Measurements from ENCODE around the genes NT5DC1, TSPYL4 and ROS1.

DNA sequence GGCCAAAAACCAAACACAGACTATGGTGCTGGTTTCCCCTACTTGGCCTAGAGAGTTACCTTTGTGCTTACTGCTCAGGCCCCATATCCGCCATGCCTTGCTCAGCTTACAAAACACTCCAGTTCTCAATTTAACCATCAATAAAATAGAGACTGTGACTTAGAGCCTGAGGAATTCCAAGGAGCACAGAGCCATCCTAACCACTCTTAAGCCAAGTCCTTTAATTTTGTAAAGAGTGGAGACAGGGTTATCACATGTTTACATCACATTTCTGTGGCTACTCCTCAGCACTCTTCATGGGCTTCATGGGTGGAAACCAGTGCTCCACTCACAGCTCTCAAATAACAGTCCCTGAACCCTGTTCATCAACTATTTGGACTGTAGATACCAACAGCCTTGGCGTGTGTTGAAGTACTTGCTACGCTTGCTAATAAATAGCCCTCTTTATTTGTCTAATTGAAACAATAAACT is 32.0 kb downstream of the LAMA4 start:
- PRO-cap, result no peak

DNA sequence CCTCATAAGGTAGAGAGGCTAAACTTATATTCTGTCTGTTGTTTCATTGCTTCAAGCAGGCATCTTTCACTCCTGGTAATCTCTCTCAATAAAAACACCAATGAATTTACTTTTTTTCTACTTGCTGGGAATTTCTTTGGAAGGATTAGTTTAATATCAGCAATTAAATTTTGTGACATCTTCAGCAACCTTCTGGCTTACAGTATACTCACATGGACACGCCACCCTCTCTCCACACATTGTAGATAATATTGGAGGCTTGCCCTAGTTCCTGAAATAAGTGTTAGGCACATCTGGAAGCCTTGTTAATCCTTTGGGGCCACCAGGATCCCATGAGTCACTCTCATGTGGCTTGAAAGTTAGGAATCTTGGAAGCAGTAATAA is 20.7 kb downstream of the LAMA4 start:
- PRO-cap, result no peak

- PRO-cap, result no peak
Observed at GRCh38 chr6:112268003-112268371, 13.6 kb upstream of the LAMA4 start.

DNA sequence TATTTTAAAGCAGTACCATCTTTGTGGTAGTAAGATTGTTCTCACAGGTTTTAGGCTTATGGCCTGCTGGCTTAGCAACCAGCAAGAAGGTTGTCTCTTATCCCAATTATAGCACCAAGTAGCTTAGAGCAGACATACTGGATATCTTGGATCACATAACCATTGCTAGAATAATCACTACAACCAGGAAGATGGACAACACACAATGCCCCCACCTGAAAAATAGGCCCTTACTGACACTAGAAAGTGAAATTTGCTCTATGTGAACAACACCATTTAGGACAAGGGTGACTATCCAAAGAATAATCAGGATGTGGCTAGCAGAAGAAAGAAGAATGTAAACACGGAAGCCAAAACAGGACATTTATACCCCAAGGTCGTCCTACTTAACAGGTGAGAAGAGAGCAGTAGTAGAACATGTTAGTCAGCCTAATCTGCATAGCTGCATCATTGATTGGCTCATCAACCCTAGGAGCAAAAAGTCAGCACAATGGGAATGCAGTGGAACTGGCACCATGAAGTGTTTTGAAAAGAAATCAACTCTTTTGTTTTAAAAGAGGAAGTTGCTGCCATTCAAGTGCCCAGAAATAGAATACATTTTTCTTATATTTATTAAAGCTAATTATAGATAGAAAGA is 172.7 kb upstream of the MARCKS start:
- PRO-cap, result no peak

- PRO-cap, result no peak
Observed at GRCh38 chr6:113786134-113786603, 71.0 kb upstream of the MARCKS start.

GRCh38 chr6:113859307-113859450 is 2.0 kb downstream of the MARCKS start:
- PRO-cap, result no peak

GRCh38 chr6:114427973-114428528 is 85.2 kb upstream of the HS3ST5 start:
- PRO-cap, result no peak

DNA sequence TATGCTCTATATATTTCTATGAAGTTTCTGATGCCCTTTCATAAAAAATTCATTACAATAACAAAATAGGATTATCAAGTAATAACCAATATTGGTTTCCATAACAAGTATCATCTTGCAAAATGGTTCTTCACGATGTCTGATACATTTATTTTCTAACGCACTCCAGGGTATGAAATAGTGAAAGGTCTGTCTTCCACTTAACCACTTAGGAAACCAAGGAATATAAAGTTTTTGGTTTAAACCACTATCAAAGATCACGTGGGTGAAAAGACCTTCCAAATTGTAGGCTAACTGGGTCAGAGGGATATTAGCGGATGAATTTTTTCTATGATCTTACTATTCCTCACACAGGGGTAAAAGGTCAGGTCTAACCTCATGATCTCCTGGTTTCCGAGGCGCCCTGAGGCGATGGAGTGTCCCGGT is 523 bp upstream of the NT5DC1 start:
- PRO-cap, result no peak

DNA sequence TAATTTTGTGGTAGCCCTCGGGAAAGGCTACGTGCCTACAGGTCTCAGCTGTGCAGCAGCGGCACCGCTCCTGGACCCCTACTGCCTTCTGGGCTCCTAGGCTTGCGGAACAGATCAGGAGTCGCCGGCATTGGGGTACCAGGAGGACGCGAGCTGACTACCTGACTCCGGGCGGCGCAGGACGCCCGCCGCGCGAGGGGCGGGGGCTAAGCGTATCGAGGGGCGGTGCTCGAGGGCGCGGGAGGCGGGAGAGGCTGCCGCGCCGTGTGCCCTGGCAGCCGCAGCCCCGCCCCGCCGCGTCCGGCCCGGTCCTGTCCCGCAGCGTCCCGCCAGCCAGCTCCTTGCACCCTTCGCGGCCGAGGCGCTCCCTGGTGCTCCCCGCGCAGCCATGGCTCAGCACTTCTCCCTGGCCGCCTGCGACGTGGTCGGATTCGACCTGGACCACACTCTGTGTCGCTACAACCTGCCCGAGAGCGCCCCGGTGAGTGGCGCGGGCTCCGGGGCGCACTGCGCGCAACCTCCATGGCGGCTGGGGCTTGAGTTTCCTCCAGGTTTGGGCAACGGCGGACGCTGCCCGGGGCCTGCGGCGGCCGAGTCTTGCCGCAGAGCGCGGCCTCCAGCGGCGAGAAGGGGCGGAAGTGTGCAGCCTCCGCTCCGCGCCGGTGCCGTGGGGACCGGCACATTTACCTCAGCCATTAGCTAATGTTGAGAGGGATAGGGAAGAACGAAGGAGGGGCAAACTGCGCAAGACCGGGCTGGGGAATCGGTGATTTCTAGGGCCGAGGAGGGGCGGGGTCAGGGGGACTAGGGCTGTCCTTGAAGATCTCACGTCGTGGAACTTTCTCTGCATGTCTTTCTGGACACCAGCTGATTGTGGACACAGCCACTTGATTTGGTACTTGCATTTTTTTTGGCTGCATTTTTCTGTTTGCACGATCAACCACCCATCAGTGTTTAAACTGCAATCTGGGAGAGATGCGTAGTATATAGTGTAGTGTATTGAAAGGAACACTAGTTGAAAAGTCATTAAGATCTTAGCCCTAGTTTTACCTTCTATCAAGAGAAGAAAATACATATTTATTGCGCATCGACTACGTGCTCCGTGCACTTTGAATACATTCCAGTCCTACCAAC is at the start of gene NT5DC1:
Gene NT5DC1, plus strand, starts transcription at position 311 of the 1,134 bp plus-strand sequence.
- PRO-cap, result bidirectional peak, plus-strand start at position 314 of the sequence, minus-strand start at position 183 of the sequence; bidirectional peak, plus-strand start at position 705 of the sequence, minus-strand start at position 704 of the sequence; bidirectional peak, plus-strand start at position 836 of the sequence, minus-strand start at position 746 of the sequence

- PRO-cap, result bidirectional peak, plus-strand start at chr6:116254242, minus-strand start at chr6:116254071
Observed at GRCh38 chr6:116253295-116254347, at the start of gene TSPYL4. Gene TSPYL4 (minus strand): TSS chr6:116254075.

DNA sequence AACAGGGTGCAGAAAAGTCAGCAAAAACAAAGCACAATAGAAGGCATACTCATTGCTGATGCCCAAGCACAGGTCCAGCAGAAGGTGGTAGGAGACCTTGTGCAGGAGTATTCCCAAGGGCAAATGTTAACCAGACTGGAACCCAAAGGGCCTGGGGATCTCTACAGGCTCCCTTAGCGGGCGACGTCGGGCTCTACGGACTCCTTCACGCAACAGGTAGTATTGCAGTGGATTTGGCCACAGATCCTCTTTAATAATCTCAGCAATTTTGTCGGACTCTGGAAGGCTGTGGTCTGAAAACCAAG is 1.4 kb downstream of the TSPYL1 start:
- PRO-cap, result no peak

DNA sequence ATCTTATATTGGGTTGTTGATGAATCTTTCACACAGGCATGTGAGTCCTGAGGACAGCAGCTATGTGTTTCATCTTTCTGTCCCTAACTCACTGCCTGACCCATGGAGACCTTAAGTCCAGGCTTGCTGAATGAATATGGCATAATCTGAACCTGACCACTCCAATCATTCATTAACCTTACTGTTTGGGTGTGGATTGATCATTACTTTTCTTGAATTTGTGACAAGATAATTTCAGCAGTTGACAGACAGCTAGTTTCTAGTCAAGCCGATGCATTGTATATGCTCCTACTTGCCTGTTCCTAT is 27.3 kb upstream of the TSPYL1 start:
- PRO-cap, result no peak

GRCh38 chr6:117303259-117303663 is 37.9 kb downstream of the VGLL2 start:
- PRO-cap, result no peak

- PRO-cap, result no peak
Observed at GRCh38 chr6:117425862-117426137, at the start of gene ROS1. Gene ROS1 (minus strand): TSS chr6:117425942.

DNA sequence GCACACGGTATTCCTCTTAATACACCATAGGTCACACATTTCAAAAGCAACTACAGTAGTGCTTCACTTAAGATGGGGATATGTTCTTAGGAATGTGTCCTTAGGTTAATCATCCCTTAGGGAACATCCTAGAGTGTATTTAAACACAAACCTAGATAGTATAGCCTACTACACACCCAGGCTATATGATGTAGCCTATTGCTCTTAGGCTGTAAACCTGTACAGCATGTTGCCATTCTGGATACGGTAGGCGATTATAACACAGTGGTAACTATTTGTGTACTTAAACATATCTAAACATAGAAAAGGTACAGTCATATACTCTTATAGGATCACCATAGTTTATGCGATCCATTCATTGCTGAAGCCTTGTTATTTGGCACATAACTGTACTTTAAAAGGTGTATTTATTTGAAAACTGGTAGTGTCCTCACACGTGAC is 911 bp upstream of the GOPC start:
- PRO-cap, result no peak

DNA sequence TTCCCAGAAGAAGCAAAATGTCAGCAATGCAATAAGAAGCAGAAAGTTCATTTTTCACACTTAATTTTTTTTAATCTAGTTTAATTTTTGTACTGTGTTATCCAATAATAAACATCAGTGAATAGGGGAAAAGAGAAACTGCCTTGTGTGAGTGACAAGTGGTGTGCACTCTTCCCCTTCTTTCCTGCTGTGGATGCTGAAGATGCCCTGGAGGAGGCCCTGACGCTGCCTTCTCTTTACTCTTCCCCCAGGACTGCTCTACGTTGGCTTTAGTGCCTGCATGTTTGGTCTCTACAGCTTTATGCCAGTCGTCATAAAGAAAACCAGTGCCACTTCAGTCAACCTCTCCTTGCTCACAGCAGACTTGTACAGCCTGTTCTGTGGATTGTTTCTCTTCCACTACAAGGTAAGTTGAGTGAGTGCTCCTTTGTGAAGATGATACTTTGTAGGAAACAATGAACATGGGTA is 263.1 kb upstream of the PLN start:
- PRO-cap, result no peak

DNA sequence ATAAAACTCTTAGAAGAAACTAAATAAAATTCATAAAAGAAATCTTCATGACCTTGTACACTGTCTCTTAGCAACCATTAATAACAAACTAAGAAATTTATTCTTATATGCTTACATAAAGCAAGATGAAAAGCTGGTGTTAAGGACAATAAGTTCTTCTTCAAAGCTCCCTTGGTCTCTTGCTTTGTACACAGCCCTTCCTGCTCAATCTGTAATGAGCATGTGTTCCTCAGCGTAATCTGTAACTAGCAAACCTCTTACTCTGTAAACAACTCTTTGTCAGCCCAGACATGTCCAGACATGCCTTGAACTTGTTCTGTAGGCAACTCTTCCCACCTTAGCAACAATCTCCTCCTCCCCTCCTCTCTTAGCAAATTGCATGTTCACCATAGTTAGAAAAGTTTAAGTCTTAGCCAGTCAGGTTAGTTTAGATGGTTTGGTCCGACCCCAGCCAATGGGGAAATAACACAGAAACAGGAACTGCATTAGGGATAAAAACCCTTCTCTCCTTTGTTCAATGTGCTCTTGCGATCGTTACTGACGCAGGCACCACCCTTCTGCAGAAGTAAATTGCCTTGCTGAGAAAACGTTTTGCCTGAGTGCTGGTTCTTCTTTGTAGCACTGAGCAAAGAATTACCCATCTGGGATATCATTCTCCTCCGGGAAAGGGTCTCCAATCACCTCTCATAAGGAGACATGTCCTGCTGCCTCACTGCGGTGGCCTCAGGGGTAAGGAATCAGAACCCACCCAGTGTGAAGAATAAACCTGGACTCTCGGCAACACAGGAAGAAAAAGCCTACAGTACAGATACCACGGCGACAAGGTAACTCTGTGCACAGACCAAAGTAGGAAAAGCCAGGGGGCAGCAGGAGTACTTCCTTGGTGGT is 26.0 kb downstream of the PLN start:
- PRO-cap, result no peak

GRCh38 chr6:118894451-118894837 is 492 bp downstream of the ASF1A start:
- PRO-cap, result no peak

- PRO-cap, result no peak
Observed at GRCh38 chr6:119278518-119279633, 70.7 kb downstream of the MAN1A1 start.

GRCh38 chr6:119290501-119290898 is 59.1 kb downstream of the MAN1A1 start:
- PRO-cap, result no peak